H7 (cell line): ENCODE measurements around the genes SLC2A7 and CTNNBIP1.

DNA sequence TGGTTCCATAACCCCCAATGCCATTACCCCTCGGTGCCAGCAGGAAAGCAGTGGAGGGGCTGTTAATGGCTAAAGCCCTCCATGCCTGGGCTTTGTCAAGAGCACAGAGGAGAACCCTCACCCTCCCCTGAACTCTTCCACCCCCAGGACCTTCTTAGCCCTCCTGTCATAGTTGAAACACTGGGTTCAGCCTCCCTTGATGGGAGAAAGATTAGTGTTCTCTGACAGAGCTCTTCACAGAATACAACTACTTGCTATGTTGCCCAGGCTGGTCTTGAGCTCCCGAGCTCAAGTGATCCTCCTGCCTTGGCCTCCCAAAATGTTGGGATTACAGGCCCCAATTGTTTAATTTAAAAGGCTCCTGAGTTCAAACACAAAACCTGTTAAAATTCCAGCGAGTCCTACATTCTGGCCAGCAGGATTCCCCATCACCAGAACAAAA lies 15.1 kb downstream of the ENO1 start:
- RAMPAGE, long total RNA = no peak

DNA sequence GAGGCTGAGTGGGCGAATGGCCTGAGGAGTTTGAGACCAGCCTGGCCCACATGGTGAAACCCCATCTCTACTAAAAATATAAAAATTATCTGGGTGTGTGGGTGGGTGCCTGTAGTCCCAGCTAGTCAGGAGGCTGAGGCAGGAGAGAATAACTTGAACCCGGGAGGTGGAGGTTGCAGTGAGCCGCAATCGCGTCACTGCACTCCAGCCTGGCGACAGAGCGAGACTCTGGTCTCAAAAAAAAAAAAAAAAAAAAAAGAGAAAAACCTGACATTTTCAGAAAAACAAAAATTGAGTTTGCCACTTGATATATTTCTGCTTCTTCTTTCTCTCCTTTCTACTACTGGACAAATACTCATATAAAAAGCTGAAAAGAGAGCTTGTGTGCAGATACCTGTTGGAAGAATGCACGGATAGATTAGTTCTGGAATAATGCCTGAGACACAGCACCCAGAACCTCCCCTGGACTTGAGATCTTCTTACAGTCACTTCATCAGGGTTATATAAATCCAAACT lies 24.4 kb downstream of the CA6 start:
- RAMPAGE, long total RNA = no peak

DNA sequence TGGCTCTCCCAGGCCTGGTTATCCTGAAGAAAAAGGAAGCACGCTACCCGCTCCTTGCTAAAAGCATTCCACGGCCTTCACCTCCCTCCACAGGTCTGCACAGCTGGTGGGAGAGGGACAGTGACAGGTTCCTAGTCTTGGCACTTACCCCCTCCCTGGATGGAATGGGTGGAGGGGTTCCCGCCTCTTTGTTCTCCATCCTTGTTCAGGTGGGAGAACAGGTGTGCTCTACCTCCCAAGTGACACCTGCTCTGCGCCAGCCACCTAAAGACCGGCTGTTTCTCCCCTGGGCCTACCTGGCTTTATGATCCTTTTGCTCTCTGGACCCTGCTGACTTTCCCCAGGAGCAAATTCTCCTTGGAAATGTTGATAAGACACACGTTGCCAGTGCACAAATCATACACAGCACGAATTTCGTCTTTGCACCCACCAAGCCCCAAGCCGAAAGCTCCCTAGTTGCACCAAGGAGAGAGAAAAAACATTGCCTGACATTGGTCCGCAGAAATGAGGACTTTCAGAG lies at the start of gene SLC2A7:
SLC2A7 (minus strand) TSS at position 277 of the 520 bp plus-strand sequence.
- RAMPAGE, long total RNA = no peak

- RAMPAGE, long total RNA = no peak
These were observed 11.3 kb upstream of the SLC2A7 start for GRCh38 chr1:9037443-9037950.

GRCh38 chr1:9129362-9129750 lies 454 bp upstream of the GPR157 start:
- RAMPAGE, long total RNA = no peak

DNA sequence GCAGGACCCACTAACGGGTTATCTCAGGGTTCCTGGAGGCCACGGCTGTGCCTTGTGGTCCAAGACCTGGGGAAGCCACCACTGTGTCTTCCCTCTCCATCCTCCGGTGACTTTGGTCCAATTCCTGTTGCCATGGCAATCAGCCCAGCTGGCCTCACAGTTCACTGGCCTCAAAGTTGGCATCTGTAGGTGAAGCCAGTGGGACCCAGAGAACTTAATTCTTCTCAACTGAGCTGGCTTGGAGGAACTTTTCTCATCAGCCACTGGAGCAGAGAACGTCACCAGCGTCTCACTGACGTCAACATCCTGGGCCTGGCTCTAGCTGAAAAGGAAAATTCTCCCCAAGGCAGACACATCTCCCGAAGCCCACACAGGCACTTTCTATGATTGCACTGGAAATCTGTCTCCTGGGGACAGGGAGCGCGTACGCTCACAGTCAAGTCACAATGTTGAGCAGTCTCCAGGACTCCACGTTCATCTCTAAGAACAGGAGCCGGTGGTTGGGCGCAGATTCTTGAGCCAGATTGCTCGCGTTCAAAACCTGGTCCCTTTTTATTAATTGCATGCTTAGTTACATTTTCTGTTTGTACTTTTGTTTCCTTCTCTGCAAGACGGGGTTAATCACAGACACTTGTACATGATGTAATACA lies 22.0 kb upstream of the GPR157 start:
- RAMPAGE, long total RNA = no peak

GRCh38 chr1:9152549-9152967 lies 23.7 kb upstream of the GPR157 start:
- RAMPAGE, long total RNA = no peak

GRCh38 chr1:9233861-9234149 lies 769 bp upstream of the H6PD start:
- RAMPAGE, long total RNA = no peak

DNA sequence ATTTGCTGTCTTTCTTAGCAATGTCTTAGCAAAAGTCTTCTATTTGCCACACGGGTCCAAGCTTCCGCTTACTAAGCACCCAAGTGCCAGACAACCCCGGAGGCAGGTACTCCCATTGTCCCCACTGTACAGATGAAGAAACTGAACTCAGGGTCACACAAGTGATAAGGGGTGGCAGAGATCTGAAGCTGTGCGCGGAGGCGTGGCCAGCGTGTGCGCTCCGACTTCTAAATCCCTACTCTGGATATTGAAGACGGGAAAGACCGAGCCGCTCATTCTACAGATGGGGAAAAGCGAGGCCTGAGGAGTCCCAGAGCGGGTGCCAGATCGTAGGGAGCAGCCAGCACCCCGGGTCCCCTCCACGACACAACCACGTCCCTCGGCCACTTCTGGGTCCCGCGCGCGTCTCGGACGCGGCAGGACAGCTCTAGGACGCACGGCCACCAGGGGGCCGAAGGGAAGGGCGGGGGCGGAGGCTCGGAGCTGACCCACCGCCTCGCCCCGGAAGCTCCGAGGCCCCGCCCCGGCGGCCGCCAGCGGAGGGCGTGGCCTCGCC lies 346 bp upstream of the H6PD start:
- RAMPAGE, long total RNA = no peak

DNA sequence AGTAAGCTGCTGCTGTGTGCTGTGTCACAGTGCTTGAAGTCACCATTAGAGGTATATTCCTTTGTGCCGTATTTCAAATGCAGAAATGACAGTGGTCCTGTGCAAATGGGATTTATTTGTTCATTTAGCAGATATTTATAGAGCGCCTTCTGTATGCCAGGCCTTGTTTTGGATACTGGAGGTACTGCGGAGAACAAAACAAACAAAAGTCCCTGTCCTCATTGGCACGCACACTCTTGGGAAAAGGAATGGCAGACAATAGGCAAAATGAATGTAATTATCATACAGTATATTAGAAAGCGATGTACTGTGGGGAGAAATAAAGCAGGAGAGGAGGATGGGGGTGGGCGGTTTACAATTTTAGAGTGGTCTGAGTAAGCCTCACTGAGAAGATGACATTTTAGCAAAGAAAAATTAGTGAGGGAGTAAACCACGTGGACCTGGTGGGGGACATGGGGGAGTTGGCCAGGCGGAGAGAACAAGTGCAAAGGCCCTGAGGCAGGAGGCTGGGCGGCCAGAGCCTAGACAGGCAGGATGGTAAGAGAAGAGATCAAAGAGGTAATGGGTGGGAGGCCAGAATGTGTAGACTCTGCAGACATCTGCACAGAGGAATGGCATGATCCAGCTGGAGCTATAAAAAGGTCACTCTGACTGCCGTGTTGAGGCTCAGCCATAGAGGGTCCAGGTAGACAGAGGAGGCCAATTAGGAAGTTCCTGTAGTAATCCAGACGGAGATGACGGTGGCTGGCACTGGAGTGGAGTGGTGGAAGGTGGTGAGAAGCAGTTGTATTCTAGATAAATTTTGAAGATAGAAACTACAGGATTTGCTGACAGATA lies 3.4 kb downstream of the H6PD start:
- RAMPAGE, long total RNA = no peak

DNA sequence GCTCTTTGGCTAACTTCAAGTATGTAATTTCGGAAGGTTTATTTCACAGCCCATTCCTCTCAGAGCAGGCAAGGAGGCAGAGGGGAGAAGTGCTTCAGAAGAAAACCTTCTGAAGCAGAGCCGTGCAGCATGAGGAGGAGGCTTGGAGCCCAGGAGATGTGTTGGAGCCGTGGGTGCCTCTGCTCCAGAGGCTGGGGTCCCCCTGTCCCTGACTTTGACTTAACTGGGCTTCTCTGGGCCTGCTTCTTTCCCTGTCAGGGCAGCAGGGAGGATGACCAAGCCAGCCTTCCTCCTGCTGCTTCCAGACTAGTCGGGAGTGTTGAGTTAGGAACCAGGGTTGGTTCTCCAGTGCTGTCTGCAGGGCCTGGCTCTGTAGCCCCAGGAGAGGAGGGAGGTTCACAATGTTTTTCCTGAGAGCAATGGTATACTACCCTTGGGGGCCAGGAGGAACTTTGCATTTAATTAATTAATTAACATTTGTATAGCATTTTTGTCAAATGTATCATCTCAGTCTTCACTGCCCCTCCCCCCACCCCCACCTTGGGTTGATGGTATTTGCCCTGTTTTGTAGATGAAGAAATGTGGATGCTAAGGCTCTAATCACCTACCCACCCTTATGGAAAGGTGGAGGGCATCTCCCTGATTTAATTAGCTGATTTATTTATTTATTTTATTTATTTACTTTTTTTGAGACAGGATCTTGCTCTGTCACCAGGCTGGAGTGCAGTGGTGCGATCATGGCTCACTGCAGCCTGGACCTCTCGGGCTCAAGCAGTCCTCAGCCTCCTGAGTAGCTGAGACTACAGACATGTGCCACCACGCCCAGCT lies 6.4 kb downstream of the H6PD start:
- RAMPAGE, long total RNA = no peak

- RAMPAGE, long total RNA = no peak
These were observed 39.5 kb downstream of the SPSB1 start for GRCh38 chr1:9332008-9332798.

DNA sequence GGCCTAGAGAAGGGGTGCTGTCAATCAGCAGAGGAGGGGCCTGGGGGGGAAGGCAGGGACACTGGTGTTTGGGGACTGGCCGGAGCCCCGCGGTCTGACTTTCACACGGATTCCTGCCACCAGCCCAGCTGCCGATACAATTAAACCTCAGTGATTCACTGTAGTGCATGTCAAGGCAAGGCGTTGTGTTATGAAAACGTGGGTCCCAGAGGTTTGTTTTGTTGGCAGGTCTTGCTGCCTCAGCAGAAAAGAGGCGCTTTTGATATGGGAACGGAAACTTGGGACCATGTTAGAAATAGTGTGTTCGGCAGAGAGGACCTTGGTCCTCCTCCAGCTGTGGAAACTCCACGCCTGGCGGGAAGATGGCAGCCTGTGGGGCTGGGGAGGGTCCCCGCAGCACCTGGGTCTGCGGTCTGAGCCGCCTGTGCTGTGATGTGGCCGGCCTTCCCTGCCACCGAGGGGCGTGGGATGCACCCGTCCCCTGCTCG lies 47.6 kb downstream of the SPSB1 start:
- RAMPAGE, long total RNA = no peak

- RAMPAGE, long total RNA = no peak
These were observed 56.9 kb downstream of the SPSB1 start for GRCh38 chr1:9349429-9350114.

GRCh38 chr1:9824453-9825050 lies 787 bp upstream of the CLSTN1 start:
- RAMPAGE, long total RNA = no peak

DNA sequence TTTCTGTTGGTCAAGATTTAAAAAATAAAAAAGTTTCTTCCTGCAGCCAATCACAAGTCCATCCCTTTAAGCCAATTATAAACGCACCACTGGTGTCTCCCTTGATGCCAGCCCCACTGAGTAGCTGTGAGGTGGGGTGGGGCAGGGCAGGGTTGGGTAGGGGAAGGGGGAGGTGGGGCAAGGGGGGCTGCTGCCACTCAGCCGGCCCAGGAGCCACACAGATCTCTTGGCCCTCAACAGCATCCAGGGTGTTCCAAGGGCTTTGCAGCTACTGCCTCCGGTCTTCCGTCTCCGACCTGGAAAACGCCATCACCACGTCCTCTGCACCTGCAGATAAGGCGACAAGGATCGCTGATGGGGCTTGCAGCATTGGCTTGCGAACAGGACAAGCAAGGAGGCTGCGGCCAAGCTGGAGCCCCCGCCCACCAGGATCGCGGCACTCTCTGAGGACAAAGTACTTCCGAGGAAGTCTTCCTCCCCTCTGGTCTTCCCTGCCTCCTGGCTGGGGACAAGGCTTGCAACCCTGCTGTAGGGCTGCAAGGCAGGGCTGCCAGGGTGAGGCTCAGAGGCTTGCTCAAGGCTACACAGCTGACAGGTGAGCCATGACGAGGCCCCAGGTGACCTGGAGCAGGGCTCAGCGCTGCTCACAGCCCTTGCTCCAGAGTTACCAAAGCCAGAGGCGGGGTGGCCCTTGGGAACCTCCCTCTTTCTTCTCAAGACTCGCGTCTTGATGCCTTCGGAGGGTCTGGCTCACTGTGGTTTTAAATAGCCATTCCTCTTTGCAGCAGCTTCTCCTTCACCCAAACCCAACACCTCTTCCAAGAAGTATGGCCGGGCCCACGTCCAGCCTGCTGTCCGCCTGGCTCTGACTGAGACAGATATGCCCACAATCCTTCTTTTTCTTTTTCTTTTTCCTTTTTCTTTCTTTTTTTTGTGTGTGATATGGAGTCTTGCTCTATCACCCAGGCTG lies 27.0 kb upstream of the CLSTN1 start:
- RAMPAGE, long total RNA = no peak

DNA sequence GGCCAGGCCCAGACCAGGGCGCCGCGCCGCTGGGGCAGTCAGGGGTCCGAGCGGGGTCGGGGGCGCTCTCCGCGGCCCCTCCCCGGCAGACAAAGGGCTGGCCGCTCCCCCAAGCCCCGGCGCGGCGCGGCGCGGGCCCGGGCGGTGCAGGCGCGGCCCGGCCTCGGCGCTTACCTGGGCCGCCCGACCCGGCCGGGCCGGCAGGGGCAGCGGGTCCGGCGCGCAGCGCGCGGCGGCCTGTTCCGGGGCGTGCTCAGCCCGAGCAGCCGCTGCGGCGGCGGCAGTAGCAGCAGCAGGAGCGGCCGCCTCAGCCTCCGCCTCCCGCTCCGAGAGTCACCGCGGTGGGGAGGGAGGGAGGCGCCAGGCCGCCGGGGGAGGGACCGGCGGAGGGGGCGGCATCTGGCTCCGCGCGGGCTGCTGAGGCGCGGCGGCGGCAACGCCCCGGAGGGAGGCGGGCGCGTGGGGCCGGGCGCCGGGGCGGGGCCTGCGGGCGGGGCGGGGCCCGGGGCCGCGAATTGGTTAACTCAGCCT lies at the start of gene CTNNBIP1:
CTNNBIP1 (minus strand) TSS at position 349 of the 531 bp plus-strand sequence.
- RAMPAGE, long total RNA = no peak

- RAMPAGE, long total RNA = no peak
These were observed 32.6 kb downstream of the UBE4B start for GRCh38 chr1:10065175-10065854.

- RAMPAGE, long total RNA = no peak
These were observed 30.9 kb upstream of the KIF1B start for GRCh38 chr1:10179246-10180102.

DNA sequence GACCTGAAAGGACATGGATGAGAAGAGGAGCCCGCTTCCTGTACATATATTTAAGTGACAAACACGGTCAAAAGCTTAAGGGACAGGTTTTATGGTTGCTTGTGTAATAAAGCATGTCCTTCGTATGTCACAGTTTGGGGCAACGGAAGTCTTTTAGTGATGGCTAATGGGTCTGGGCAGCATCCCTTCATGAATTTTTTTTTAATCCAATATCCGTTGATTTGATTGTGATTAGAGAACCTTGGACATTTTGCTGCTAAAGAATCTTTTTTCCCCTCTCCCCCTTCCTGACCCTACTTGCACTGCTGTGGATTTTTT lies 30.3 kb upstream of the KIF1B start:
- RAMPAGE, long total RNA = no peak